Umbilical cord (tissue), 2 donors: ENCODE results near the genes PPAT and STAP1.

- RAMPAGE, long total RNA = no peak
These were observed 3.0 kb downstream of the TMEM165 start for GRCh38 chr4:55398423-55399564.

DNA sequence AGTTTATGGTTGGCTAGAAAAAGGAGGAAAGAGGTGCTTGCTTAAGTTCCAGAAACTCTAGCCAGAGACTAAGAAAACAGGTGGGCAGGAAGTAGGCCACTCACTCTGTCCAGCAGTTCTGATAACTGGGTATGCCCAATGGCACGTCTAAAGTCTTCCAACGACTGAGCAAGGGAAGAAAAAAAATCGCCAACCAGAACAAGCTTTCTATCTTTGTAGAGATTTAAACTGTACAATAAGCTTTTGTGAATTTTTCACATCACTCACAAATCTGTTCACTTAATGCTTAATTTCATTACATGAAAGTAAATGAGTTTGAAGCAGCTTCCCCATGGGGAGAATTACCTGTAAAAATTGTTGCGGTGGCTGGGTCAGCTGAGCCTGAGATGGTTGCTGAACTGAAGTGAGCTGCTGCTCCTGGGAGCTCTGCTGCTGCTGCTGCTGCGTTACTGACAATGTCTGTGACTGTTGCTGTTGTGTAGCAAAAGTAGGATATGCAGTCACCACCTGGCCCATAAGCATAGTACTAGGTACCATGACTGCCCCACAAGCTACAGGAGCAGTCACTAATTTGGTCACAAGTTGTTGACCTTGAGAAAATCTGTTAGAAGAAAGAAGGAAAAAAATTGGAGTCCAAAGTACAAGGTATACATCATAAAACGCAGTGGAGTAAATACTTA, 42.3 kb downstream of the TMEM165 start:
- RAMPAGE, long total RNA = no peak

GRCh38 chr4:55547362-55547662, 603 bp upstream of the CLOCK start:
- RAMPAGE, long total RNA = no peak

DNA sequence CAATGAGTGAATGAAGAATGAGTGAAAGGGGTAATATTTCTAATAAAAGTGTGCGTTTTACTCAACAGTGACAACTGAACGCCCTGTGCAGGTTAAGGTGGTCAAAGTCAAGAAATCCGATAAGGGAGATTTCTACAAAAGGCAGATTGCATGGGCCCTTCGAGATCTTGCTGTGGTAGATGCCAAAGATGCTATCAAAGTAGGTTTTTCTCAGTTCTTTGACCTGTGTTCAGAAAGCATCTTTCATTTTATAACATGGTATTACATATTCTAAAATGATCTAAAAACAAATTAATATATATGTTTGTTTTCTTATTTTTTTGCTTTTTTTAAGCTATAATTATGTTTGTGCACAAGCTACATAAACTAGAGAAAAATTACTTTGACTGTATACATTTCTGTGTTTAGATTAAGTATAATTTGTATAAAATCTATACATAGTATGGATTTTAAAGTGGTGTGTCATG, 6.9 kb downstream of the EXOC1 start:
- RAMPAGE, long total RNA = no peak

- RAMPAGE, long total RNA = no peak
These were observed 111.7 kb downstream of the CRACD start for GRCh38 chr4:56160531-56161038.

DNA sequence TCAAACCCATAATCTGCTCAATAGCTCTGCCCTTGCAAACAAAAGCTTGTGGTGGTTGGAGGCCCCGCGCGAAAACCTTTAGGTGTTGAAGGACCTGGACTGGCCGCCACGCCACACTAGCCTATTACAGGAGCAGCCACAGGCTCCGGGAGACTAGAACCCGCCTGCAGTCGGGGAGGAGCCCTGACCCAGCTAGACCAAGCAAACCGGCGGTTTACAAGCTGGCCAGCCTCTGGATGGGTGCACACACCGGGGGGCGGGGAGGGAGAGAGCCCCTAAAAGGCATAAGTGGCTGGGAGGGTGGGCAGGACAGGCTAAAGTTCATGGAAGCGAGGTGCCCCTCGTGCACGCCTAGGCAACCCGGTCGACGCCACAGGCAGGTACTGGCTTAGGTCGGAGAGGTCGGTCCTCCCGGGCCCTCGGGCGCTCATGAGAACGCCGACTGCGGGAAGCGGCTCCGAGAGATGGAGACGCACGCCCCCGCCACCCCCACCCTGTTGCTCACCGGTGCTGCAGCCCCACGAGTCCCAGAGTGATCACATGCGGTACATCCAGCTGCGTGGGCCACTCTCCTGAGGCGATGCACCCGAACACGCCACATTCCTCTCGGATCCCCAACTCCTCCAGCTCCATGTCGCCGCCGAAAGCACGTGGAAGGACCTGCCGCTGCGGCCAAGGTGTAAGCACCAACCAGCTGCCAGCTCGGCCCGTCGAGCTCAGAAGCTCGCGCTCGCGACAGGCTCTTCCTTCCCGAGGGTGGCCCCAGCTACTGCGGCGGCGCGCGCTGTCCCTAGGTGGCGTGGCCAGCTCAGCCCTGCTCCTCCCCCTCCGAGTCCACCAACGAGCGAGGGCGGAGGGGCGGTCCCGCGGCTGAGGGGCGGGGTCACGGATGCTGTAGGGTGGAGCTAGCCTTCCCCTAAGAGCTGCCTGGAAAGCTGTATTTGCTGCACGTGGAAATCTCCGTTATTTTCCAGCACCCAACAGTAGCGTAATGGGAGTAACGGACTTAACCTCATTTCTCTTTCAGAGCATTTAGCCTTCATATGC, at the start of gene PPAT:
PPAT (minus strand) TSS at position 771 of the 1,047 bp plus-strand sequence.
- RAMPAGE, long total RNA = start-site peak on the minus strand centred at position 734 of the sequence, 61 bp wide, 49 and 31 reads in 2 replicates

- RAMPAGE, long total RNA = no peak
These were observed 54.3 kb downstream of the IGFBP7 start for GRCh38 chr4:57055568-57056558.

DNA sequence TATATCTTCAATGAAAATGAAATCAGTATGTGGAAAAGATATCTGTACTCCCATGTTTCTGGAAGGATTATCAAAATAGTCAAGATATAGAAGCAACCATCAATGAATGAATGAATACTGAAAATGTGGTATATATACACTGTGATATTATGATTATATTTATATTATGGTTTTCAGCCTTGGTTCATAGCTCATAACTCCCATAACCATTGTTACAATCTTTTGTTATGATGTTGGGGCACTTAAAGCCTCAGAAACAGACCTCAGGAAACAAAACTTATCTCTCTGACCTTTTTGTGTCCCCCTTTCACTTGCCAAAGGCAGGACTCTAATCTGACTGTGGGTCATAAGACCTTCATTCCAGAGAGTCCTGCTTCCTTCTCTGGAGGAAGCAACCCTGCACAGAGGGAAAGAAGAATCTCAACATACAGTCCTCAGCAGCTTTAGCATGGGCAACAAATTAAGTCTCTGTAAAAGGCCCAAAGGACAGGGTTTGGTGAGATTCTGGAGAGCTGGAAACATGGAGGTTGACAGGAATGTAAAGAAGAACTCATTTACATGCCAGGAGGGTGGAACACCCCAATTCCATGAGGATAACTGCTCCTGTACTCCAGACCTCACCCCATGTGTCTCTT, 933.4 kb downstream of the ADGRL3 start:
- RAMPAGE, long total RNA = no peak

GRCh38 chr4:62134002-62134396, 933.9 kb downstream of the ADGRL3 start:
- RAMPAGE, long total RNA = no peak

DNA sequence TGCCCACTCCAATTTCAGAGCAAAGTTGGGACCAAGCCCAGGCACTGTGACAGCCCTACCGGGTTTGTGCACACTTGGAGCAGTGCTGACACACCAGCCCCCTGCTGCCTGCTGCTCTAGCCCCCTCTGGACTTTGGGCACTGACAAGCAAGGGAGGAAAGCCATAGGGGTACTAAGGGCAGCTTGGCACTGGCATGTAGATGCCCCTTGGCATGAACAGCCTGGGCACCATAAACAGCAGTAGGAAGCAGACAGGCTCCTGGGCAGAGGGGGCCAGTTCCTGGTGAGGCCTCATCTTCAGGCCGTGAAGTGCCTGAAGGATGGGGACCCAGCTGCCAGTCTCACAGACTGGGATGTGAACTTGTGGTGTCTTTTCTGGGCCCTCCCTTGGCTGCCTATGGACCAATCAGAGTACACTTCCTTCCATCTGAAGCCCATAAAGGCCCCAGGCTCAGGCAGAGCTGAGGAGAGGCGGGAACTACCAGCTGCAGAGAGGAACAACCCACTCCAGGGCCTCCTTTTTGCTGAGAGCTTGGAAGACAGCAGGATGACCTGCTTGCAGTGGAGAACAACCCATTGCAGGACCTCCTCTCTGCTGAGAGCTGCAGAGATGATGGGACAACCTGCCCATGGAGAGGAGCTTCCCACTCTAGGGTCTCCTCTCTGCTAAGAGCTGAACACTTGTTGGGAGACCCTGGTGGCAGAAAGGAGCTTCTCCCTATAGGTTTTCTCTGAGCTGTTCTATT, 68.6 kb downstream of the TECRL start:
- RAMPAGE, long total RNA = no peak

DNA sequence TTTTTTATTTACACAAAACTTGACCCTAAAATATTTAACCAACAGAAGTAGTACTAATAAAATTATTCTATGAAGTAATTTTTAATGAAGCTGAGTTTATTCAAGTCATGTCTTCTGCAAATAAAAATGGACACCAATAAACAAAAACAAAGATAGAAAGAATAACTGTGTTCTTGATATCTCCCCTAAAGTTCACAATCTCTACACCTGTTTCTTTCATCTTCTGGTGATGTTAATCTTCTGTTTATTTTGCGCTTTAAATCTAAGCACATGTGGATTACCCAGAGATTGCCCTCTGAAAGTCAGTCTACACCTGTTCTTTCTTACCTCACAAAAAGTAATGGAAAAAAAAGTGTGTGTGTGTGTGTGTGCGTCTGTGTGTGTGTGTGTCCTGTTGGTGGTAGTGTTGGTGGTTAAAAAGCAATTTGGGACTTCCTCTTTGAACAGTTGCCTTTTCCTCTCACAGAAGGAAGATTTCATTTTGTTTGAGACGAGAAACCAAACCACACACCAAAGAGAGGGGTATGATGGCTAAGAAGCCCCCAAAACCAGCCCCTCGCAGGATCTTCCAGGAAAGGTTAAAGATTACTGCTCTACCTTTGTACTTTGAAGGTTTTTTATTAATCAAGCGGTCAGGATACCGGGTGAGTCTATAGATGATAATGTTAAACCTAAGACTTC, at the start of gene STAP1:
STAP1 (plus strand) TSS at position 442 of the 681 bp plus-strand sequence.
- RAMPAGE, long total RNA = no peak

DNA sequence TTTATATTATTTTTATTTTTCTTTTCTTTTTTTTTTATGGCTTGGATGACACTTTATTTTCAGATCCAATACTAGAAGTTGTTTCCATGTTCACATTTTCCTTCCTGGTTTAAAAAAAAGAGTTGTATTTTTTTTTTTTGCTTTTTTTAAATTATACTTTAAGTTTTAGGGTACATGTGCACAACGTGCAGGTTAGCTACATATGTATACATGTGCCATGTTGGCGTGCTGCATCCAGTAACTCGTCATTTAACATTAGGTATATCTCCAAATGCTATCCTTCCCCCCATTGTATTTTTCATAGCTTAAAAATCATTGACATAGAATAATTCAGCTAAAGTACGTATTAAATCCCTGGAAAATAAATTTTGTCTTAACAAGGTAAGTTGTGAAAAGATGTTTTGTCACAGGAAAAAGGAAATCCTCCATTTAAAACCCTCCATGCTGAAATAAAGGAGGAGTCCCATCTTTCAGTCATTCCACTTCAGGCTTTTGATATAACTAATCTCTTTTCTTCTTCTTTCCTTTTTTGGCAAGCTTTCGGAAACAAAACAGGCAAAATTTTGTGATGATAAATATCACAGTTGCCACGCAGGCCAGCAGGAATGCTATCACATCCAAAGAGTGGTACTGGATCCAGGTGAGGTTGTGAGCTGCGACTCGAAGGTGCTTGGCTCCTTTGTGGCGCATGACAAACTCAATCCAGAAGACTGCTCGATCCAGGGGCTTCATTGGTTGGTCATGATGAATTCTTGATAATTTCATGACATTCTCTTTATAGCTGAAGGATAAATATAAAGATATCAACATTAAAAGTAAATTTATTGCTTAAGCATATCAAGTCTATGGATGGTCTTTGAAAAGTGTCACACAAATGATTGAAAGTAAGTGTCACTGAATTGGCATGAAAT, 23.6 kb downstream of the UGT2B15 start:
- RAMPAGE, long total RNA = no peak

GRCh38 chr4:68816355-68816731, 549 bp downstream of the UGT2B10 start:
- RAMPAGE, long total RNA = no peak

GRCh38 chr4:68904717-68905393, 46.7 kb downstream of the UGT2A3 start:
- RAMPAGE, long total RNA = no peak

GRCh38 chr4:68963312-68963841, 11.8 kb upstream of the UGT2A3 start:
- RAMPAGE, long total RNA = no peak

GRCh38 chr4:69020180-69020596, 68.6 kb upstream of the UGT2A3 start:
- RAMPAGE, long total RNA = no peak

DNA sequence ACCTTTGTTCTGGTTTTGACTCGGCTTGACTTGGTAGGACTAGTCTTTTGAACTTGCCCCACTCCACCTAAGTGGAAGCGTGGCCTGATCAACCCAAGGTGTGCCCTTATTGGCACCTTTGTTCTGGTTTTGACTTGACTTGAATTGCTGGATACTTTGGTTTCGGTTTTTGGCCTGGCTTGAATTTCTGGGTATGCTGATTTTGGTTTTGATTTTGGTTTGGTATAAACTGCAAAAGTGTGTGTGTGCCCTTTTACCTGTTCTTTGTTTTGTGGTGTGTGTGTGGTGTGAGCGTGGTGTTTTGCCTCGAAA, 44.6 kb upstream of the UGT2B7 start:
- RAMPAGE, long total RNA = no peak

GRCh38 chr4:69102597-69103210, 6.4 kb downstream of the UGT2B7 start:
- RAMPAGE, long total RNA = no peak

DNA sequence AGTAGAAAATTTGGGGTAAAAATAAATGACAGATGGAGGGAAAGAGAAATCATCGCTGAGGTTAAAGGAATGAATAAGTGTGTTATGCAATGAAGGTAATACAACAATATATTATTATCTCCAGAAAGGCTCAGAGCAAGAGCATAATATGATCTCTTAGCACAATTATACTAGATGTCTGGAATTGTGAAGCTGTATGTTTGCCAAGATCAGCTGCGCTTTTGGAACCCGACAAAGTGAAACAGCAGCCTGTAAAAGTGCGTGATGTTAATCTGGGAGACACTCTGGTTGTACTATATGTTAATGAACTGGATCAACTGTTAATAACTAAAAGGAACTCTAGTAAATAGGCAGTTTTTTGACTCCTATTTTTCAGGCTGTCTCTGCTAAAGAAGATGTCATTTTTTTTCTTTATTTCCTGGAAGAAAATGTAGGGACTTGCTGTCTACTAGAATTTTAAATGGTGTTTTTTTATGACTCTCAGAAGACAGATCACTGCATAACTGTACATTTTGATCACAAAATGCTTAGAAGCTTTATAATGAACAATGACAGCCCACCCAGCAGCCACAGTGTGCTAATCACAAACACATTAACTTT, 50.1 kb downstream of the UGT2B28 start:
- RAMPAGE, long total RNA = no peak

GRCh38 chr4:69726379-69727054, 33.9 kb downstream of the SULT1B1 start:
- RAMPAGE, long total RNA = no peak